Subcutaneous preadipocyte (primary cell): Measurements from ENCODE around the gene PCSK1.

- CAGE, long polyA plus RNA = no peak
Measured at GRCh38 chr5:96432923-96433562, at the start of gene PCSK1. Gene PCSK1, minus strand, starts transcription at chr5:96433248.

- CAGE, long polyA plus RNA = no peak
Measured at GRCh38 chr5:96537161-96537847, 104.3 kb upstream of the PCSK1 start.

DNA sequence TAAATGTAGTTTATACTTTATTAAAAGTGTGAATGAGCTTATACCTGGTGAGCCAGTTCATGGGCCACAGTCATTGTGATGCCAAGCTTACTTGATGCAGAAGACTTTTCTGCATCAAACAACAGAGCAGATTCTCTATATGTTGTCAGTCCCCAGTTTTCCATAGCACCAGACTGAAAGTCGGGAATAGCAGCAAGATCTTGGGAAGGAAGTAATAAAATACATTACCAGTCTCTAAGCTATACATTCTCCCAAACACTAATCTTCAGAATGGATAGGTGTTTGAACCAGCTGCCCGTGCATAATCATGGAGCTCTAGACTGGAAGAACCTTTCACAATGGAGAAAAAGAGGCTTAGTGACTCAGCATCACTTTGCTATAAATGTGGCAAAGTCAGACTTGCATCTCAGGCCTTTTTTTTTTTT, 14.0 kb downstream of the ERAP1 start:
- CAGE, long polyA plus RNA = no peak

GRCh38 chr5:96821282-96821706, 13.5 kb upstream of the ERAP1 start:
- CAGE, long polyA plus RNA = no peak

GRCh38 chr5:96885632-96886481, 9.6 kb downstream of the ERAP2 start:
- CAGE, long polyA plus RNA = no peak

- CAGE, long polyA plus RNA = no peak
Measured at GRCh38 chr5:96931524-96932034, 4.3 kb upstream of the LNPEP start.

- CAGE, long polyA plus RNA = no peak
Measured at GRCh38 chr5:96933765-96934226, 2.1 kb upstream of the LNPEP start.

DNA sequence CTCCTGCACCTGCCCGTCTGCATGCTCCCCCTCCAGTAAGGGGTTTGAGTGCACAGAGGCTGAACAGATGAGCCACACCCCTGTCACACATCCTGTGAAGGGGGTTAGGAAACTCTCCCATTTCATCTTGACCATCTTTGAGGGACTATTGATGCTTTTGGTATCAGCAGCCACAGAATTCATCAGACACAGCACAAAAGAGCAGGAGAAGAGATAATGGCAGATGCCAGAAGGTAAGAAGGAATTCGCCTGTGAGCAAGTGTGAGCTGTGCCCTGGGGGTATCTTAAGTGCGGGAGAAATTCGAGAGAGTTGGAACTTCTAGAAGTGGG, 68.8 kb downstream of the LIX1 start:
- CAGE, long polyA plus RNA = no peak

DNA sequence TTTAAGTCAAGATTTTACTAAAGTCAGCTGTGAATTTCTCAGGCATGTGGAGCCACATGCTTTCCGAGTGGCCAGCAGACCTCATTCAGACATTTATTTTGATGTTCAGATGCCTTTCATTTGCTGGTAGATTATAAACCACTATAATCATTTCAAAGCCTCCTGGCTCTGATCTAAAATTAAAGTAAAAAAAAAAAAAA, 29.9 kb downstream of the LIX1 start:
- CAGE, long polyA plus RNA = no peak

- CAGE, long polyA plus RNA = no peak
Measured at GRCh38 chr5:98309577-98310369, 463.7 kb upstream of the RGMB start.

- CAGE, long polyA plus RNA = no peak
Measured at GRCh38 chr5:98904154-98904514, 24.7 kb downstream of the CHD1 start.

GRCh38 chr5:99019138-99019793, 90.5 kb upstream of the CHD1 start:
- CAGE, long polyA plus RNA = no peak

GRCh38 chr5:100049106-100049742, 485.9 kb upstream of the FAM174A start:
- CAGE, long polyA plus RNA = no peak

- CAGE, long polyA plus RNA = no peak
Measured at GRCh38 chr5:100050654-100051034, 484.5 kb upstream of the FAM174A start.

DNA sequence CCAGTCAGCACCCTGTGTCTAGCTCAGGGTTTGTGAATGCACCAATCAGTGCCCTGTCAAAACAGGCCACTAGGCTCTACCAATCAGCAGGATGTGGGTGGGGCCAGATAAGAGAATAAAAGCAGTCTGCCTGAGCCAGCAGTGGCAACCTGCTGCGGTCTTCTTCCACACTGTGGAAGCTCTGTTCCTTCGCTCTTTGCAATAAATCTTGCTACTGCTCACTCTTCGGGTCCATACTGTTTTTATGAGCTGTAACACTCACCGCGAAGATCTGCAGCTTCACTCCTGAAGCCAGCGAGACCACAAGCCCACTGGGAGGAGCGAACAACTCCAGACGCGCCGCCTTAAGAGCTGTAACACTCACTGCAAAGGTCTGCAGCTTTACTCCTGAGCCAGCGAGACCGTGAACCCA, 122.2 kb downstream of the FAM174A start:
- CAGE, long polyA plus RNA = no peak

DNA sequence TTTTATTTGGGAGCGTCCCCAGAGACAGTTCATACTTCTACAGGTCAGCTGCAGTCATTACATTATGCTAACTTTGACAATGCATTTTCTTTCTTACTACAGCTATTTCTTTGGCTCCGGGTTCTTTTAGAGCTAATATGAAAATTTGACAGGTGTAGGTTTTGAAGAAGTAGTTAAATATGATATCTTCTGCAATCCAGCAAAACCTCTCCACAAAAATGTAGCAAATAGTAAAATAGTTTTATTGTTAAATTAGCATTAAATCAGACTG, 242.1 kb upstream of the ST8SIA4 start:
- CAGE, long polyA plus RNA = no peak

DNA sequence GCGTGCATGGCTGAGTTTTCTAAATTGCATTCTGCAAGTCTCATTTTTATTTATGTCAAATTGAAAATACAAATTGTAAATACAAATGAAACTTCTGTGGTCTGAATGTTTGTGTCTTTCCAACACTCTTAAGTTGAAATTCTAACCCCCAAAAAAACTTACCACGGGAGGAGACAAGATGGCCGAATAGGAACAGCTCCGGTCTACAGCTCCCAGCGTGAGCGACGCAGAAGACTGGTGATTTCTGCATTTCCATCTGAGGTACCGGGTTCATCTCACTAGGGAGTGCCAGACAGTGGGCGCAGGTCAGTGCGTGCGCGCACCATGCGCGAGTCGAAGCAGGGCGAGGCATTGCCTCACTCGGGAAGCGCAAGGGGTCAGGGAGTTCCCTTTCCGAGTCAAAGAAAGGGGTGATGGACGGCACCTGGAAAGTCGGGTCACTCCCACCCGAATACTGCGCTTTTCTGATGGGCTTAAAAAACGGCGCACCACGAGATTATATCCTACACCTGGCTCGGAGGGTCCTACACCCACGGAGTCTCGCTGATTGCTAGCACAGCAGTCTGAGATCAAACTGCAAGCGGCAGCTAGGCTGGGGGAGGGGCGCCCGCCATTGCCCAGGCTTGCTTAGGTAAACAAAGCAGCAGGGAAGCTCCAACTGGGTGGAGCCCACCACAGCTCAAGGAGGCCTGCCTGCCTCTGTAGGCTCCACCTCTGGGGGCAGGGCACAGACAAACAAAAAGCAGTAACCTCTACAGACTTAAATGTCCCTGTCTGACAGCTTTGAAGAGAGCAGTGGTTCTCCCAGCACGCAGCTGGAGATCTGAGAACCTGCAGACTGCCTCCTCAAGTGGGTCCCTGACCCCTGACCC, 83.8 kb upstream of the PAM start:
- CAGE, long polyA plus RNA = no peak

- CAGE, long polyA plus RNA = no peak
Measured at GRCh38 chr5:102807656-102808298, 52.7 kb downstream of the PAM start.

GRCh38 chr5:102866402-102866843, 111.3 kb downstream of the PAM start:
- CAGE, long polyA plus RNA = no peak

- CAGE, long polyA plus RNA = no peak
Measured at GRCh38 chr5:102988151-102989100, 131.5 kb downstream of the GIN1 start.